Left common carotid artery plus branches (tissue), 1 donor: ENCODE measurements around a stretch of chr17.

DNA sequence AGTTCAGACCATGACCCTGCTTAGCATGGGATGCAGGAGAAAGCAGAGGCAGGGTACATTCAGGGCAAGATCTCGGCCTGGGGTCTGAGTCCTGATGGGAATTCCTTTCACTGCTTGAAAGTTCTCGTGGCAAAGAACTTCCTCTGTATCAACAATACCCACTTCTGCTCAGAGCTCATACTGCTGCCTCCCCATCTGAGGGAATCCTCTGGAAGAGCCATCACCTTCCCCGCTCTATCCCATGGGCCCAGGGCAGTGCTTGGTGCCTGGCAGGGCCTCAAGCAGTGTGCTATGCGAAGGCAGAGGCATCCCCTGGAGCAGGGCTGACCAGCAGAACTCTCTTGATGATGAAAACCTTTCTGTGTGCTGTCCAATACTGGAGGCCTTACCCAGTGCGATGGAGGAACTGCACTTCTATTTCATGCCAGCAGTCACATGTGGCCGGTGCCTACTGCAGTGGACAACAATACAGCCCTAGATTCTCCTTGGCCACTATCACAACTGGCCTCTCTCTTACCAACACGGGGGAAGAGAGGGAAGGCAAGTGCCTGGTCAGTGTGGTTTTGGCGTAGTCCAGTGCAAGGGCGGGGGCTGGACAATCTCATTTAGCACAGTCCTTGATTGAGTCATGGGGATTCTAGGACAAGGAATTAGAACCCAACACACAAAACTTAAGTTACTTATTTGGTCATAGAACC lies 10.1 kb downstream of the FNDC8 start:
- PRO-cap, result no peak

- PRO-cap, result no peak
Observed at GRCh38 chr17:35148146-35148568, 540 bp downstream of the UNC45B start.

- PRO-cap, result no peak
Observed at GRCh38 chr17:35213342-35213956, 19.3 kb upstream of the SLC35G3 start.

DNA sequence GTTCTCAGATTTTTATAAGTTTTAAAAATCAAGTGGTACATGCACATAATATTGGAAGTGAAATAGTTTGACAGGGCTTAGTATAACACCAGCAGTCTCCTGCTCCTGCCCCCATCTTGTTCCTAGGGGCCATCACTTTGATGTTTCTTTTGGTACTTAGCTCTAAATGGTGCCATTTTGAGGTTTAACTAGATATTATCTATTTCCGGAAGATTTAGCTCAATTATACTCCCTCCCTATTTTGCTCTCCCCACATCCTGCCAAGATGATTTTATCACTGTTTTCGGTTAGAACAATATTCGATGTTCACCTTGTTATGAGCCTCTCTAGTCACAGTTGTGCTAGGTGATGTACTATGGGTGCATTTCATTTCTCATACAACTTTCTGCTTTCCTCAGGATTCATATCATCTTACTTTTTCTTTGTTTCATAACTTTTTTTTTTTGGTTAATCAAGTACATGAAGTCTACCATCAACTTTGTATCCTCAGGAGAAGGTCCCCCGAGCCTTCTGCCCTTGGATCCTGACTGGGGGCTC lies 20.0 kb upstream of the SLC35G3 start:
- PRO-cap, result no peak

GRCh38 chr17:35214710-35215214 lies 20.6 kb upstream of the SLC35G3 start:
- PRO-cap, result no peak

DNA sequence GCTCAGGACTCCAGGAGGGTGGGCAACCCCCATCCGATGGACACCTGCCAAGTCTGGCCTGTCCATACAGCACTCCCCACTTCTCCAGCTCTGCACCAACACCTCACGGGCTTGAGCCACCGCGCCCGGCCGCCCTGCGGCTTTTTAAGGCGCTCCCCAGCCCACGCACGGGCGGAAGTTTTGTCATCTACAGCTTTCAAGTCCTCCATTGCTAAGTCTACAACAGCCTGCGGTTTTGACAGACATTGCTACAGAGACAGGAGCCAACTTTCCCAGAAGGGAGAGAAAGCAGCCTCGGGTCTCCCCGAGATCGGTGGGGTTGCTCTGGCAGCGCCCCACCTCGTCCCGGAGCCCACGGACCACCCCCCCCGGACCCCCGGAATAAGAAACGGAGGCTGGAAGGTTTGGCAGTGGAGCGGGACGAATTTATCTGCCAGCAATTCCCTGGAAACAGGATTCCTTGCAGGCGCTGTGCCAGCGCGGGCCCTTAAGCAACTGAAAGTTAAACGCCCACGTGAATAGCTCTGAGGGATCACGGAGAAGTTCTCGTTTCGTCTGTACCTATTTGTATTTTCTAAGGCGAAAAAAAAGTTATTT lies 38.6 kb upstream of the SLFN13 start:
- PRO-cap, result no peak

- PRO-cap, result no peak
Observed at GRCh38 chr17:35596020-35596335, 8.9 kb downstream of the AP2B1 start.

GRCh38 chr17:35843836-35845107 lies 24.4 kb downstream of the HEATR9 start:
- PRO-cap, result no peak

DNA sequence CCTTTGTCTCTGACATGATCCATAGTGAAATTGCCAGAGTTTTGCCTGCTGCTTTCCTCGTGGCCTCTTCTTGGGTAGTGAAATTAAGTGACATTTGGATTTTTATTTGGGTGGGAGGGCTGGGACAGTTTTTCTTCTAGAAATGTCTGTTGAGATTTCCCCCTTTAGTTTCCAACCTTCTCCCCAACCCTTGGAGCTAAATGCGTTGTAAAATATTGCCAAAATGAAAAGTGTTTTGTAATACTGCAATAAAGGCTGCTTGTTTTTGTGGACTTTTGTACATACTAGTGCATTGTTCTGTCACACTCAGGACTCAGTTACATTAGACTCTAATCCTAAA lies 21.8 kb downstream of the HEATR9 start:
- PRO-cap, result no peak

DNA sequence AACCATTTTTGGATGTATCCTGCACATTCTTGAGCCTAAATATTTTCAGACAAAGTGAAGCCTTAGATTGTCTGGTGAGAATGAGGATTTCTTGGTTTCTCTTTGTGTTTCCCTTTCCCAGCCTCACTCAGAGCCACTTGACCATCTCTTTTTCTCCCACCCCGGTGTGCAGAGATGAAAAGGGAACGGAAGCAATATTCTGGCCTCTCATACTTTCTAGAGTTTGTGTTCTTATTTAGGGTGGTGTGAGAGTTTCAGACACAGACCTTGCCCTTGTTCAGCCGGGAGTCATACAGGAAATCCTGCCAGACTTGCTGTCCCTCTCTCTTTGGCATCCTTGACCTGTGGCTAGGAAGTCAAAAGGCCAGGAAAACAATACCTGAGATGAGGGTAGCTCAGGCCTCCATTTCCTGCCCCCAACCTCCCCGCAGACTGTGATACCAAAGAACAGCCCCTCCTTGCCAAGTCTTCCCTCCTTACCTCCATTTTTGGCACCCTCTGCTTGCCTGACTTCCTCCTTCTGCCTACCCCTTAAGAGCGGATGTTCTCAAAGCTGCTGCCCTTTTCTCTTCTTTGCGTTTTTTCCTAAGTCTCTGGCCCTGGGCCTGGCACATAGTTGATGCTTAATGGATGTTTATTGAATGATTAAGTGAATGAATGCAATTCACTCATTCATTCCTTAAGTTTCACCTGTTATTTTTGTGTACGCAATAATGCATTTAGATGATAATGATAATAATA lies 4.7 kb downstream of the CCL5 start:
- PRO-cap, result no peak

- PRO-cap, result no peak
Observed at GRCh38 chr17:35900337-35900765, 20.2 kb upstream of the CCL5 start.

GRCh38 chr17:36188762-36189289 lies 7.7 kb downstream of the CCL3L3 start:
- PRO-cap, result no peak

DNA sequence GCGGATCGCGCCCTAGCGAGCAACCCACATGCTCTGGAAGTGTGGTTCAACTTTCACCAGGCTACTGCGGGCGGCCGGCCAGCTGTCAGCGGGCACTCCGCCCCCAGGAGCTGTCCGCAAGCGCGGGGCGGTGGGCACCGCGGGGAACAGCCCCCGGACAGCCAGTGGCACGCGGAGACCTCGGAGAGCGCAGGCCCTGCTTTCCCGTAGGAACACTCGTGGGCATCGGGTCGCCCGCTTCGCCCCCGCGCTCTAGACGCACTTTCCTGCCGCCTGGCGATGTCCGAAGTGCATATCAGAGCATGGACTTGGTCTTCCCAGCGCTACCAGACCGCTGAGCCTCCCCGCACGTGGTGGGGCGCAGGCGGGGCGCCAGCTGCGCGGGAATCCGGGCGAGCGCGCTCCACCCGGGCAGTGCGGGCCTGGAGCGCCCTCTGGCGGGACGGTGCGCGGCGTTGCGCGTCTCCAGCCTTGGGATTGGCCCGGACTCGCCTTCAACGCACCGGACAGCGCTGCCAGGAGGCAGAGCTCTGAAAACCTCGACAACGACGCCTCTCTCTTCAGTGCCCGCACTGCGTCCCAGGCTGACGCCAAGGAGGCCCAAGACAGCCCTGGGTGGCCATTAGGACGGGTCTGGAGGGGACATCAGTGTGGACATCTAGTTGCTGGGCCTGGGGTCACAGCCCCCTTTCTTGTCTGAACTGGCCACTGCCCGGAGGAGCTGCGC lies 3.6 kb upstream of the ZNHIT3 start:
- PRO-cap, result no peak

GRCh38 chr17:36535315-36535987 lies 664 bp downstream of the PIGW start:
- PRO-cap, result bidirectional peak, plus-strand start at chr17:36535559, minus-strand start at chr17:36535455

DNA sequence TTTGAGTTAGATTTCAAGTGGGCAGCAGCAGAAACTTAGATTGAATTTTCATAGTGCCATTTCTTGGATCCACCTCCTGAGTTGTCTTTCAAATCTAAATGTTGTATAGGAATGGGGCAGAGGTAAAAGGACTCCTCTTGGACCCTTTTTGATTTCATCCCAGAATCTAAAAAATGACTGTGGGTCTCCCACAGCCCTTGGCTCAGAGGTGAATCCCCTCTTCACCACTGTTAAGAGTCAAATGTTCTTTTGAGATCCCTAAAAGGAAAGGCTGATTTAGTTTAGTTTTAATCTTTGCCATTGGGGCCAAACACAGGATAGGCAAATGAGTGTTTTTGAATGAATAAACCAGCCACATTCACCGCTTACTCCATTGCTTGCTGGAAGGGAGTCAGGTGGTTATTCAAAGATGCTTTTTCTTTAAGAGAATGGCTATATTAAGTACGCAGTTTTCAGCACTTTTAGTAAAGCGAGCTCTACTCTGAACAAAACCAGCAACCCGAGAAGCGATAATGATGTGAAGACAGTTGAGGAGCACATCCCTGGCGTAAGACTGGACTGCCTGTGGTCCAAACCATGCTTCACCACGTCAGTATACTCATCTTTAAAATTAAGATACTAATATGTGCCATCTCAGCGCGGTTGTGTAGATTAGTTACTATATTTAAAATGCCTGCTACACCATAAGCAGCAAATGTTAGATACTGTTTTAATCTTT lies 961 bp upstream of the DHRS11 start:
- PRO-cap, result no peak

DNA sequence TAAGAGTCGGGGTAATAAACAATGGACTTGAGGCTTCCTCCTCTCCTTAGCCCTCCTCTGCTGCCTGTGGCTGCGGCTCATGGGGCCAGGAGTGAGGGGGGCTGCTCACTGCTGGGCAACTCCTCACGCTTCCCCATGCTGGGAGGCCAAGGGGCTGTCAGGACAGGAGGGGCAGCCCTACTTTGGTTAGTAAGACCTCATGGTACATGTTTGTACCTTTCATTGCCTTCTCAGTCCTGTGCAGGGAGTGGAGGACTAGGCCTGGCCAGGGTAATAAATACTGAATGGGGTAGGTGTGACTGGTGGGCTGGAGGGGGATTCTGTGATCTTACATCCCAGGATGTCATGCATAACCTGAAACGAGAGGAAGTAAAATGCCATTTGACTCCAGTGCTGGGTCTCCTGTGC lies 138.1 kb downstream of the AATF start:
- PRO-cap, result no peak

DNA sequence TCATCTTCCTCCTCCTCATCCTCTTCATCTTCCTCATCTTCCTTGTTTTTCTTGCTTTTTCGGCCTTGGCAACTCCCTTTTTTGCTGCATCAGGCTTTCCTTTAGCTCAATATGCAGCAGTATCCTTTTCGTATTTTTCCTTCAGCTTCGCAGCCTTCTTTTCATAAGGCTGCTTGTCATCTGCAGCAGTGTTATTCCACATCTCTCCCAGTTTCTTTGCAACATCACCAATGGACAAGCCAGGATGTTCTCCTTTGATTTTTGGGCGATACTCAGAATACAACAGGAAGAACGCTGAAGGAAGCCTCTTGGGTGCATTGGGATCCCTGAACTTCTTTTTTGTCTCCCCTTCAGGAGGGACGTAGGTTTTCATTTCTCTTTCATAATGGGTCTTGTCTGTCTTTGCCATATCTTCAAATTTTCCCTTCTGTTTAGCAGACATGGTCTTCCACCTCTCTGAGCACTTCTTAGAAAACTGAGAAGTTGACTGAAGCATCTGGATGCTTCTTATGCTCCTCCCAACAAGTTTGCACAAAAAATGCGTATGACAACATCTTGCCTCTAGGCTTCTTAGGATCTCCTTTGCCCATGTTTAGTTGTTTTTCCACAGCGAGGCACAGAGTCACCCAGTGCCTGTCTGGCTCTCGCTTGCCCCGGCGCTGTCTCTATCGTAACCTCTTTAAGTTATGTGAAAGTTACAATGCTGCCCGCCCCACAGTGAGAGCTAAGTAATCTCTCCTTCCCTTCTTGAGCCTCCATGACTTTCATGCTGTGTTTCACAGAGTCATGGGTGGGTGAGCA lies 195.1 kb downstream of the AATF start:
- PRO-cap, result no peak

DNA sequence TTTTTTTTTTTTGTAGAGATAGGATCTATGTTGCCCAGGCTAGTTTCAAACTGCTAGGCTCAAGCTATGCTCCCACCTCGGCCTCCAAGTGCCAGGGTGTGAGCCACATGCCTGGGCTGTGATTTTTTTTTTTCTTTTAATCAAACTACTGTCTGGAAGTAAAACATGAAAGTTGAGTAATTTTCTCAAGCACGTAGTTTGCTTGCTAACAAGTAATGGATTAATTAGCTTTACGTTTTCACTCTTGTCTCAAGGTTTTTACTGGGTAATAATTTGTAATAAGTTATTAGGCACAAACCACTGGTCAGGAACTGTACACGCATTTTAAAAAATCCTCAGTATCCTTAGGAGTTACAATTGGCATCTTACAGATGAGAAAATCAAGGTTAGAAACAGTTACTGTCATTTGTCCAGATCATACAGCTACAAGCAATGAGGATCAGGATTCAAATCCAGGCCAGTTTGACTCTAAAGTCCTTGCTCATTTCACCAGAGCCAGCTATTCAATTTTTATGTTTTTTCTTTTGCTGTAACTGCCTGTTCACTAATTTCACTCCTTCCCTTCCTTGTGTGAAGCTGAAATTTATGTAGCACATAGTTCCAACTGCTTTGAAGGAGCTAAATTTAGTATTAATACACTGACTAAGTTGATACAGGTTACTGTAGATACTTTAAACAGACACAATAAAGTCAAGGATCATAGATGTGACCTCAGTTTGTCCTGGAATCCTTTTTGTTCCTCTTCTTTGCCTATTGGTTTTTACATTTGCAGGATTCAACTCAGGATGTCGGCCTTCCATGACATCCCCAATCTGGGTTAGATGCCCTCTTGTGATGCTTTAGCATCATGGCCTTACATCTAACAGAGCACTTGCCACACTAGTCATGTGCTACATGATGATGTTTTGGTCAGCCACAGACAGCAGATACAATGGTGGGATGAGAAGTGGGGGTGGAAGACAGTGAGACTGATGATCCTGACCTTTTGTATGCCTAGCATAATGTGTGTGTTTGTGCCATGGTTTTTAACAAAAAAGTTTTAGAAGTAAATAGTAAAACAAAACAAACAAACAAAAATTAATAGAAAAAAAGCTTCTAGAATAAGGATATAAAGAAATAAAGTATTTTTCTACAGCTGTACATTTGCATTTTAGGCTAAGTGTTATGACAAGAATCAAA lies 1.5 kb upstream of the SYNRG start:
- PRO-cap, result no peak

- PRO-cap, result no peak
Observed at GRCh38 chr17:37683469-37684013, 40.3 kb upstream of the DDX52 start.

DNA sequence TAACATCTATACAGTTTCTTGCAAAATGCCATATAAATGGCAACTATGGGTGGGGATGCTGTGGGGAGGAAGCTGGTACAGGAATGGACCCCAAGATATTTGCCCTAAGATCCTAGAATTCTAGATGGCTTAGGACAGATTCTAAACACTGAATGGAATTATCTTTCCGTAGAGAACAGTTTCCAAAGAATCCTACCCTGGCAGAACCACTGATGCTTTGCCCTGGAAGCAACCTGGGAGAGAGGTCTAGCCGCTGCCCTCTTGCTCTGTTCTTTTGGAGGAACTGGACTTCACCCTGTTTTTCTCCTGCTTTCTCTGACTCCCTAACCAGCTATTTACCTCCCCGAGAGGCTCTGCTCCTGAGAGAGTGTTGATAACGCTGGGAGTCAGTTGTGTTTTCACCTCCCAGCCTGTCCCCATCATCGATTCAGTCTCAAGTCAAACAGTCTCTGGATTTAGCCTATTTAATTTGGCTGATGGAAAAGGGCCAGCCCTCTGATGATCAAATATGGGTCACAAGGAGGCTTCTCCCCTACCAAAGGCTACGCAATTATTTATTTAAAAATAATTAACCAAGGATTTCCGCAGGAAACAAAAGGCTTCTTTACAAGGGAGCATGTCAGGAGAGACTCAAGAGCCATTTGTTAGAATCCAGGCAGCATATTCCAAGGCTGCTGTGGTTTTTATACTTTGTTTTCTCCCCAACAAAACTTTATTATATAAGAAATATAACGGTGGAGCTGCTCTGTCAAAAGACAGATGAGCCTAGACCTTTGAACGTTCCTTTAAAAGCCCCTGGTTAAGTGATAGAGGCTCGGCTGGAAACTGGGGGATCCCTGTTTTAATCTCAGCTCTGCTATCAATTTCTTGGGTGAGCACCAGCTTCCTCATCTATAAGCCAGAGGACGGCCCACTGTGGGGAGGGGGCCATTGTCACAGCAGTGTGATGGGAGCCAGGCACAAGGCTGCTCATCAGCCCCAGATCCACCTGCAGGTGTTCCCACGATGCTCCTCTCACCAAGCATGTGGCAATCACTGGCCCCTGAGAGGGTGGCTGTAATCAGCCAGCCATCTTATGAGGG lies 31.7 kb downstream of the HNF1B start:
- PRO-cap, result no peak